ENCODE measurements around the genes CLEC1B, TMEM52B and PRH2.

GRCh38 chr12:9740433-9740838 is 20.3 kb downstream of the CD69 start:
- PRO-cap, 10 experiments, result peak in 1 of 10 experiments; most common plus-strand start chr12:9740567 (in 1); most common minus-strand start chr12:9740559 (in 1)

DNA sequence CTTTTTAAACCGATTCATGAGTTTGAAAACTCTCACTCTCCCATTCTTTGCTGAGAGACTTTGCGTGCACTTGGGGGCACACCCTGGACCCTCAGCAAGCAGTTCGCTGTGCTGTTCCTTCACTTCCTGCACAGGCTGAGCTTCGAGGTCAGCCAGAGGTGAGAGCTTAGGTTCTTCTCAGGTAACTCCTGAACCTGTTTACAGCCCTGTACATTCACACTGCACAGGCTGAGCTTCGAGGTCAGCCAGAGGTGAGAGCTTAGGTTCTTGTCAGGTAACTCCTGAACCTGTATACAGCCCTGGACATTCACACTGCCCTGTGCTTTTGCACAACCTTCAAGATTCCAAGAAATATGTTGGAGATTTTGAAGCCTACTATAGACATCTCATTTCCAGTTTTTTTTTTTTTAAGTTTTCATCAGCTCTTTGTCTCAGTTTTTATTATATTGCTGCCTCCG is 18.0 kb downstream of the CD69 start:
- PRO-cap, 10 experiments, result peak in 1 of 10 experiments; most common plus-strand start position 292 of the sequence (in 1); most common minus-strand start position 96 of the sequence (in 1)

DNA sequence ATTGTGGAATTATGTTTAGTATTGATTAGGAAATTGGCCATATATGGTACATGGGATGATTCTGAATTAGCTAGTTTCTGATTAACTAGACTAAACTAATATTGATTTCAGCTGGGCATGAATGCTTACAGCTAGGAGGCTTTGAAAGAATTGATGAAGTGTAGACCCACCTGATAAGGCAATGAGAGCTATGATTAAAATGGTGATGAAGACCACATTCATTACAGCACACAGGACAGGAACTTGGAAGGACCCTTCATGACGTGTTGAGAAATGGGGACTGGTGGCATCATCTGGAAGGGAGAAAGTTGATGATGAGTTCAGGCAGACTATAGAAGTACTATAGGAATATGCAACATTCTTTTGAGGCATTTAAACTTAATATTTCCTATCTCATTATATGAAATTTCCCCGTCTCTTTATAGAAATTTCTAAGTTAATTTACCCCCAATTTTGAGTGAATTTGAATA is 4.5 kb downstream of the CD69 start:
- PRO-cap, 10 experiments, result no peak in any of the 10 experiments

DNA sequence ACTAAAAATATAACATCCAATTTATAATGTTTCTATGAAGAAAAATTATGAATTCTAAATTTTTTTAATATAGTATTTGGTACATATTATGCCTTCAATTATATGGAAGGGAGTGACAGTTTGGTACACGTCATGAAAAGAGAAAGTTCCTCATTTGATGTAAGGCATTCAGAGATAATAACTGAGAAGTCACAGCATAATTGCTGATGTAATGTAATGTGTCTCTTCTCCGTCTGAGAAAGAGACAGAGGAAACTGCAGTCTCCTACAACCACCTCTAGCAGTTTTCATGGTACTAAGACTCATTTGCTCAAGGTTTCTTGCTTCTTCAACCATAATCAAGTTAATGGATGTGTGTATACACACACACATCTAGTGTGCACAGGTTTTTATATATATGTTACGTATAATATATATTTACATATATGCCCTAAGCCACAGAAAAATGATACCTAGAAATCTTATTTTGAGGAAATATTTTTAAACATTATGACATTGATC is 2.4 kb upstream of the CD69 start:
- PRO-cap, 10 experiments, result no peak in any of the 10 experiments

- PRO-cap, 10 experiments, result no peak in any of the 10 experiments
Observed at GRCh38 chr12:9854165-9854875, 14.8 kb downstream of the CLEC2B start.

- PRO-cap, 10 experiments, result no peak in any of the 10 experiments
Observed at GRCh38 chr12:9951249-9951448, 19.0 kb upstream of the CLEC2A start.

DNA sequence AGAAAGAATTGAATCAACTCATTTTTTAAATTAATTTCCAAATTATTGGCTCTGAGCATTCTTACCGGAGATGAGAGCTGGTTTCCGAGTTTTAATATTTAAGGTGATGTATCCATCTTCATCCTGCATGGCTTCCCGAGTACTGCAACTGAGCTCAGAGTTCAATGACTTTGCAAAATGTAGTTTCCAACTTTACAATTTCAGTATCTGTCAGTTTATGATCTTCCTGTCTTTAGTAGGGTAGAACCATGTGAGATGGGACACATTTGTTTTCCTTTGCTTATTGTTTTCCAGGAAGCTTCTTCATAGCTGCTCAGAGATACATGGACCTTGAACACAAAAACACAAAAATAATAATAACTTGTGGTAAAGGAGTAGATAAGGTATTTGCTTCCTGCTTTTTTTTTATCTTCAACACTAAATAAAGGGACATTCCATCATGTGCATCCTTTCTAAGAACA is at the start of gene CLEC1B:
TSS of gene CLEC1B (minus strand) at position 150 of the 461 bp plus-strand sequence.
- PRO-cap, 10 experiments, result no peak in any of the 10 experiments

- PRO-cap, 10 experiments, result no peak in any of the 10 experiments
Observed at GRCh38 chr12:10175651-10176462, 3.0 kb upstream of the TMEM52B start.

- PRO-cap, 10 experiments, result no peak in any of the 10 experiments
Observed at GRCh38 chr12:10178762-10179514, at the start of gene TMEM52B. TSS of gene TMEM52B (plus strand) at chr12:10179032.

GRCh38 chr12:10362193-10362582 is 27.7 kb downstream of the KLRK1 start:
- PRO-cap, 10 experiments, result no peak in any of the 10 experiments

- PRO-cap, 10 experiments, result no peak in any of the 10 experiments
Observed at GRCh38 chr12:10369829-10370326, 20.0 kb downstream of the KLRK1 start.

GRCh38 chr12:10406723-10407268 is 2.8 kb downstream of the KLRC4 start:
- PRO-cap, 10 experiments, result no peak in any of the 10 experiments

- PRO-cap, 10 experiments, result no peak in any of the 10 experiments
Observed at GRCh38 chr12:10497603-10497990, 8.1 kb upstream of the EIF2S3B start.

GRCh38 chr12:10672202-10673121 is 1.4 kb downstream of the STYK1 start:
- PRO-cap, 10 experiments, result no peak in any of the 10 experiments

- PRO-cap, 10 experiments, result no peak in any of the 10 experiments
Observed at GRCh38 chr12:10697188-10697677, 23.4 kb upstream of the STYK1 start.

DNA sequence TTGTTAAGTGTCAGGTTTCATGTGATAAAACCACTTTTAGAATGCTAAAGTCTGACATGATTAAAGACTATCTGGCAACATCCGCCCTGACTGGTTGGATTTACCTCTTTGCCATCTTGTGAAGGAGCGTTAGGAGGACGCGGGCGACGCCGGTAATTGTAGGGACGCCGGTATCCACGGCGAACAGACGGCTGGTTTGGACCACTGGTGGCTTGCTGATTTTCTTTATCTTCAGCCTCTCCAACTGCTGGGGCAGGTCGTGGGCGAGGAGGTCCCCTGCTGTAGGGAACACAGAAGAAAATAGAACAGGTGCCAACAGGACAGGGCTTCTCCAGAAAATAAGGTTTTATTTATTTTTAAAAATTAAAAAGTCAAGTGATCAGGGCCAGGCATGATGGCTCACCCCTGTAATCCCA is 21.3 kb downstream of the YBX3 start:
- PRO-cap, 10 experiments, result no peak in any of the 10 experiments

GRCh38 chr12:10704628-10705028 is 18.5 kb downstream of the YBX3 start:
- PRO-cap, 10 experiments, result no peak in any of the 10 experiments

GRCh38 chr12:10717166-10718009 is 5.7 kb downstream of the YBX3 start:
- PRO-cap, 10 experiments, result no peak in any of the 10 experiments

GRCh38 chr12:10718010-10719020 is 4.8 kb downstream of the YBX3 start:
- PRO-cap, 10 experiments, result peak in 1 of 10 experiments; most common minus-strand start chr12:10718354 (in 1)

GRCh38 chr12:10929116-10929530 is at the start of gene PRH2:
TSS of gene PRH2 (plus strand) at chr12:10929236.
- PRO-cap, 10 experiments, result no peak in any of the 10 experiments